ENCODE measurements around the genes ZNHIT1 and UPK3BL1.

- PRO-cap: no peak
These were observed 6.7 kb downstream of the SERPINE1 start for GRCh38 chr7:101133617-101133967.

DNA sequence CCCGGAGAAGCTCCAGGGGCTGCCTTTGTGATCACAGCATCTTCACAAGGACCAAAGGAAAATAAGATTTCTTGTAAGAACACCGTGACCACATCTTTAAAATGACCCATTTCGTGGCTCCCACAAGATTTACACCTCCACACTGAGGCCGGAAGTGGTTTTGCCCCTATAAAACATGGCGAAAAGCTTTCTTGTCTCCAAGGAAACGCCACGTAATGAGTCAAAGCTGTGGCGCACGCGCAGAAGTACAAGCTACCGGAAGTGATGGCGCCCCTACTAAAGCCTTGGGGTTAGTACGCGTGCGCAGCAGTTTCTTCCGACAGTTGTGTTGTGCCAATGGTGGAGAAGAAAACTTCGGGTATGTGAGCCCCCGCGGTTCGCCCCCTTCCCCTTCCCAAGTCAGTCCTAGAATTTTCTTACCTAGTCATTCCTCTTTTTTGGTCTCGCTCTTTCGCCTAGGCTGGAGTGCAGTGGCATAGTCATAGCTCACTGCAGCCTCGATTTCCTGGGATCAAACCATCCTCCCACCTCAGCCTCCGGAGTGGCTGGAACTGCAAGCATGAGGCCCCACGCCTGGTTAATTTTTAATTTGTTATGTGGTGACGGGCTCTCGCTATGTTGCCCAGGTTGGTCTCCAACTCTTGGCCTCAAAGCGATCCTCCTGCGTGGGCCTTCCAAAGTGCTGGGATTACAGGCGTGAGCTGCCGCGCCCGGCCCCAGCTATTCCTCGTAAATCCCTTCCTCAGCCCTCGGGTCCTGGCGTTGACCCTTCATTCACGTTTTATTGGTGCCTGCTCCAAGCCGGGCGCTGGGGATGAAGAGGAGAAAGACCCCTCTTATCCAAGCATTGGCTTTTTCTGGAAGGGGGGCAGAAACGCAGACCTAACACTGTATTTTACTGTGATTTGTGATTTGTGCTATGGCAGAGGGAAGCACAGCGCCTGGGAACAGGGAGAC lies at the start of gene ZNHIT1:
Gene ZNHIT1 (plus strand): TSS at position 306 of the 957 bp plus-strand sequence.
- PRO-cap: bidirectional peak, plus-strand start at position 322 of the sequence, minus-strand start at position 144 of the sequence

DNA sequence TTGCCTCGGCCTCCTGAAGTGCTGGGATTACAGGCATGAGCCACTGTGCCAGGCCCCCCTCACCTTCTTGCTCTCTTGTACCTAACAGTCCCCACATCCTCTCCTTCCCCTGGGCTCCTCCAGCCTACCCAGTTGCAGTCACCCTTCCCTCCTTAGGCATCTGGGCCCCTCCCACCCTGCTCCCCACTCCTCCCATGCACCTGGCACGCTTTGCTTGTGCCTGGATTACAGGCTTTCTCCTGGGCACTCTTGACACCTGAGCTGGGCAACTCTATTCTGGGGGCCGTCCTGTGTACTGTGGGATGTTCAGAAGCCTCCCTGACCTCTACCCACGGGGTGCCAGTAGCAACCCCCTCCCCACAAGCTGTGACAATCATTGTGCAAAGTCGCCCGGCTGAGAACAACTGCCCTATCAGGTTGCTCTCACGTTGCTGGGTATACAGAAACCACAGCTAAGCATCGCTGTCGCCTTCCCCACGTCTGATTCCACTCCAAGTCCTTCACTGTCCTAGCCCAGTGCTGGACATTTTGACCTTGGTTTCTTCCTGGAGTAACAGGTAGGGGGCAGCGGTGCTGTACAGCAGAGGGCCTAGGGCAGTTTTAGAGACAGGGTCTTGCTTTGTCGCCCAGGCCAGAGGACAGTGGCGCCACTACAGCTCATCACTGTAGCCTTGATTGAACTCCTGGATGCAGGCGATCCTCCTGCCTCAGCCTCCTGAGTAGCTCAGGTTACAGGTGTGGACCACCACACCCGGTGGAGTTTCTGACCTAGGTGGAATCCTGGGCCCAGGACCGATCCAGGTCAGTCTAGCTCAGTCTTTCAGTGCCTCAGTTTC lies 2.7 kb downstream of the CLDN15 start:
- PRO-cap: no peak

DNA sequence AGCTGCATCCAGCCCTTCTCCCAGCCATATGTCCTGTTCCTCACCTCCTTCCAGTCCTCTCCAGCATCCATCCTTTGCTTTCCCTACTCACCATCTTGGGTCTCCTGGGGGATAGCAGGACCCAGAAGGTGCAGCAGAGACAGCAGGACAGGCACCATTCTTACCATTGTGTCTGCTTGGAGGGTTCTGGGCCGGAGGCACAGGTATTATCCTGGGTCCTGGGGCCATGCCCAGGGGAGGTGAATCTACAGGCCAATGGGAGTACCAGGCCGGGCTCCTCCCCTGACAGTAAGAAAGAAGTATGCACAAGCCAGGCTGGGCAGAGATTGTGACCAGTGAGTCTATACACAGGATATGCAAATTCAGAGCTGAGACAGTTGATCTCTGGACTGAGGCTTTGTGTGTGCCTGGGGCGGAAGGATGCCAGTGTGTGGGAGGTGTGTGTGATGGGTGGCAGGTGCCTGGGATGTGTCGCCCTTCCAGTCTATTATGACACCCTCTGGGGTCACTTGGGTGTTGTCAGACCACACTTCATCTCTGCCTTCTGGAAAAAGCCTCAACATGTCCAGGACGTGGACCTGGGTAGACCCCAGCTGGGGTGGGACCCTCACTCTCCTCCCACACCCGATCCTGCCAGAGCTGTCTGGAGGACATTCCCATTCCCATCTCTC lies 31.9 kb downstream of the IFT22 start:
- PRO-cap: no peak

- PRO-cap: bidirectional peak, plus-strand start at chr7:101870228, minus-strand start at chr7:101870103; bidirectional peak, plus-strand start at chr7:101870998, minus-strand start at chr7:101870937
These were observed 52.9 kb downstream of the CUX1 start for GRCh38 chr7:101869998-101871060.

DNA sequence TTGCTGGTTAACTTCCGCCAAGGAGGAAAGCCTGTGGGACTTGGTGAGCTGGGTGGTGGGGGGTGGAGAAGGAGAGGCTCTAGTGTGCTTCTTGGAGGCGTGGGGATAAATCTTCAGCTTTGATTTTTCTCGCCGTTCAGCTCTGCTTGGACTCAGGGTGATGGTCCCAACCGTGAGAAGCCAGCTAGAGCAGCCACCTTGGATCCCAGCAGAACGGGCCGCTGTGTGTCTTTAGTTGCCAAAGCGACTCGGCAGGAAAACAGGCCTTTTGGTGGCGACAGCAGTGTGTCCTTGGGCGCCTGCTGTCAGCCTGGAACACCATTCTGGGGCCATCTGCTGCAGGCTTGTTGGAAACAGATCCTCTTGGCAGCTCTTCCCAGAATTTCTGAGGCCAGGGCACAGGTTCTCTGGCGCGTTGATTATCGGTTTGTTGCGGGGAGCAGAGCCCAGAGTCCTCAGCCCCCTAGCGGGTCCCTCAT lies 97.5 kb downstream of the CUX1 start:
- PRO-cap: no peak

GRCh38 chr7:101927625-101928211 lies 110.3 kb downstream of the CUX1 start:
- PRO-cap: no peak

DNA sequence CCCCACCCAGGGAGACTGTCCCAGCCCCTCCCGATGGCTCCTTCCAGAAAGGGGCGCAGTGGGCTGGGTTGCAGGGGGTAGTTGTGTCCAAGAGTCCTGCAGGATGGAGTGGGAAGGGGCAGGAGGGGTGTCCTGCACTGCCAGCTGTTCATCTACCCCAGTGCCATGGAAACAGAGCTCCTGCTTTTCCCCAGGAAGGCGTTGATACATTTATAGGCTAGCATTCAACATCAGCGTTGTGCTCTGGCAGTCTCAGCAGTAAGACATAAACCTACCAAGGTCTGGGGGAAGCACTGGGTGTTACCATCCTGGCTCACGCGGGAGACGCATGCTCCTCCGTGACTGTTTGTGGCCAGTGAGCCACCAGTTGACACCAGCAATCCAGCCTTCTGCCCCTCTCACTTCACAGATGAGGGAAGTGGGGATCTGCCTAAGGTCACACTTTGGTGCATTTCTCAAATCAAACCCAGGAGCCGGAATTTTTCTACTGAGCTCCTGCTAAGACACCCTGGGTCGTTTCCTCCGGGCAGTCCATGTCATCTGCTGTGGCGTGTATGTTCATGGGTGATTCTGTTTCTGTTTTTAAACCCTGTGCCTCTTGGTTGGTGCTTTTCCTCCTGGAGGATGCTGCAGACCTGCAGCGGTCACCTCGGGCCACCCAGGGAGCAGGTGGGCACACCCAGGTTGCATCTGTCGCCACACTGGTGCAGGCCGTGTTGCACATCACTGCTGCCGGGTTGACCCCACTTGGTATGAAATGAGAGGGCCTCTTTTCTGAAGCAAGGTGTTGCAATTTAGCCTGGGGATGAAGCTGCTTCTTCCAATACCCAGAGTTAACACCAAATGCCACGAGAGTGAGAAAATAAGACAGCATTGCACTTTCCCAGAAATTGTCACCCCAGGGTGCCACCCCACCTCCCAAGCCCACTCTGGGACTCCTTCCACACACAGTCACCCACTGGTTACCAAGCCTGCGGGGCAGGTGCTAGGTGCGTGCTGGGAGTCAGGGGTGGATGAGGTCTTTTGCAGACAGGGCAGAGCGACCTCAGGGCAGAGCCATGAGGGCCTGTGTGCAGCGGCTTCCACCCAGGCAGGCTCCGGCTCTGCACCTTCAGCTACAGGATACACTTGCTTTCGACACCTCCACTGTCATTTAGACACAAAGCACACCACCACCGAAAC lies 127.1 kb downstream of the CUX1 start:
- PRO-cap: no peak

GRCh38 chr7:101945744-101946365 lies 128.4 kb downstream of the CUX1 start:
- PRO-cap: no peak

GRCh38 chr7:101947426-101948265 lies 130.2 kb downstream of the CUX1 start:
- PRO-cap: no peak

DNA sequence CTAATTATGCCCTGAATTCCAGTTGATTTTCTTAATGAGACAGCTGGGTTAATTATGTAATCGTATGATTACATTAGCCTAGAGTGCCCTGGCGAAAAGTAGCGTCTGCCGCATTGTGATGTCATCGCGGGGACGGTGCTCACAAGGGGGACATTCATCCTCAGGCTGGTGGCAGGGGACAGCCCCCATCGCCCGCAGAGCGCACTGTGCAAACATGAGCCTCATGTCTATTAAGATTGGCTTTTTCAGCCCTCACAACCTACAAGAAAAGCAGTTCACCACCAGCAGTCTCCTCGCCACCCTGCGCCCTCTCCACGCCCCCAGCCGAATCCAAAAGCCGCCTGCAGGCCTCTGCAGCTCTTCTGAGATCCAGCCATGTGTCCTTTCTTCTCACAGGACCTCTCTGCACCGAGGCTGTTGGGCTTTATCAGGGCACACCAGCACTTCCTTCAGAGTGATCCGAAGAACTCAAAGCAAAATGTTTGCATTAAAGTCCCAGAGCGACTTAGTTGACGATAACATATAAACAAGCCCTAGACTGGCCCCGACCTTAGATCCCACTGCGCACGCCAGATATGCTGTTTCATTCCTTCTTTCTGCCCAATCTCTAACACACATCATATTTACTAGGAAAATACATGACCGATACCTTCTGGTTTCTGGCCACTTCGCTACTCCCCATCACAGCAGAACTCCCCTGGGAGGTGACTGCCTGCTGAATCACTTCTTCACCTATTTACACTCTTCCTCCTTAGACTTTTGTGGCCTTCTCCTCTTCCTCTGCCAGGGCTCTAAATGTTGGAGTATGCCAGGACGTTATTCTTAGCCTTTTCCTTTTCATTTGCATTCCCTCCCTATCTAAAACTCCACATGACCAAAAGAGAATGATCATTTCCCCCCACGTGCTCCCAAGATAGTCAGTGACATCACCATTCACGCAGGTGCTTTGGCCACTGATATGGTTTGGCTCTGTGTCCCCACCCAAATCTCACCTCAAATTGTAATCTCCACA lies 206.0 kb upstream of the SH2B2 start:
- PRO-cap: no peak

GRCh38 chr7:102254501-102255157 lies 32.0 kb upstream of the SH2B2 start:
- PRO-cap: no peak

DNA sequence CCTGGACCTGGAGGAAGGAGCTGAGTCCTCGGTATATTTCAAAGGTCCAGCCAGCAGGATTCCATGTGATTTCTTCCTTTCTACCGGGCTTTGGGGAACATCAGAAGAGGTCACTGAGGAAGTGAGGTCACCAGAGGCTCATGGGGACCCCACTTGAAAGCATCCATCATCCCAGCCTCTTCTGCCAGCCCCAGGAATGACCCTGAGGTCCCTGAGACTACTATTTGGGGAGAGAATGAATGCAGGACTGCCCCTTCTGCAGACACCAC lies 12.9 kb downstream of the SH2B2 start:
- PRO-cap: no peak

GRCh38 chr7:102363336-102364626 lies 7.5 kb upstream of the SPDYE6 start:
- PRO-cap: unidirectional peak, plus-strand start at chr7:102363883; unidirectional peak, plus-strand start at chr7:102363921

GRCh38 chr7:102390053-102390507 lies 6.1 kb upstream of the PRKRIP1 start:
- PRO-cap: no peak

DNA sequence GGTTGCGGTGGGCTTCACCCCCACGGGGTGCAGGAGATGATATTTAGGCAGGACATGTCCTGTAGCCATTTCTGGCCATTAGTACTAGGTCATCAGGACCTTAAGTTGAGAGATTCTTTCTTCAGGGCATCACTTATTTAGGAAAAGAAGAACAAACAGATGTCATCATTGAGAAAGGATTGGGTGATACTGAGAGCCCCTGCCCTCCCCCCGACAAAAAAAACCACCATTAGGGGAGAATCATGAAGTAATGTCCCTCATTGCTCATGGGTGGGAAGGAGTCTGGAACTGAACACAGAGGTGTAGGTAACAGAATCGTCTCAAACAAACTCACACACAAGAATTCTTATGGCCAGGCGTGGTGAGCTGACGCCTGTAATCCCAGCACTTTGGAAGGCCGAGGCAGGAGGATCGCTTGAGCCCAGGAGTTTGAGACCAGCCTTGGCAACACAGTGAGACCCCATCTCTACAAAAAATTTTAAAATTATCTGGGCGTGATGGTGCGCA lies 6.3 kb upstream of the ORAI2 start:
- PRO-cap: no peak

DNA sequence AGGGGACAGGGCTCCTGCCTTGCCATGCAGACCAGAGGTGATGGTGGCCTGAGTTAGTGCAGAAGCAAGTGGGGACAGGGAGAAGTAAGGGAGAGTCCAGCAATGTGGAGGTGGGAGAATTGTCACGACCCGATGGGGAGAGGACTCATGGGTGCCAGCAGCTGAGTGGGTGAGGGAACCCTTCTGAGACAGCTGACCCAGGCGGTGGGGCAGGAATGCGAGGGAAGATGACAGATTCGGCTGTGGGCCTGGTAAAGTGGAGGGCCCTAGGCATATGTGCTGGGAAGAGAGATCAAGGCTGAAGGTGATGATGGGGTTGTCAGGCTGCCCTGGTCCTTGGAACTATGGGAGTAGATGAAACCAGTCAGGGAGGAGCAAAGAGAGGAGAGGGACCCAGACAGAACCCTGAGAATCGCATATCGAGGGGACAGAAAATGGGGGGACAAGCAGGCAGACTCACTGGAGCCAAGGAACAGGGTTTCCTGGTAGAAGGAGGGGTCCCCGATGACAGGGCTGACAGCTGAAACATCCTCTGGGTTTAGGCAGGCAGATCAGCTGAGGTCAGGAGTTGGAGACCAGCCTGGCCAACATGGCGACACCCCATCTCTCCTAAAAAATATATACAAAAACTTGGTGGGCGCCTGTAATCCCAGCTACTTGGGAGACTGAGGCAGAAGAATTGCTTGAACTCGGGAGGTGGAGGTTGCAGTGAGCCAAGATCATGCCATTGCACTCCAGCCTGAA lies 3.7 kb upstream of the ORAI2 start:
- PRO-cap: no peak

- PRO-cap: unidirectional peak, plus-strand start at chr7:102432852; bidirectional peak, plus-strand start at chr7:102432871, minus-strand start at chr7:102432907; bidirectional peak, plus-strand start at chr7:102433180, minus-strand start at chr7:102432963
These were observed 654 bp upstream of the ORAI2 start for GRCh38 chr7:102432568-102433274.

DNA sequence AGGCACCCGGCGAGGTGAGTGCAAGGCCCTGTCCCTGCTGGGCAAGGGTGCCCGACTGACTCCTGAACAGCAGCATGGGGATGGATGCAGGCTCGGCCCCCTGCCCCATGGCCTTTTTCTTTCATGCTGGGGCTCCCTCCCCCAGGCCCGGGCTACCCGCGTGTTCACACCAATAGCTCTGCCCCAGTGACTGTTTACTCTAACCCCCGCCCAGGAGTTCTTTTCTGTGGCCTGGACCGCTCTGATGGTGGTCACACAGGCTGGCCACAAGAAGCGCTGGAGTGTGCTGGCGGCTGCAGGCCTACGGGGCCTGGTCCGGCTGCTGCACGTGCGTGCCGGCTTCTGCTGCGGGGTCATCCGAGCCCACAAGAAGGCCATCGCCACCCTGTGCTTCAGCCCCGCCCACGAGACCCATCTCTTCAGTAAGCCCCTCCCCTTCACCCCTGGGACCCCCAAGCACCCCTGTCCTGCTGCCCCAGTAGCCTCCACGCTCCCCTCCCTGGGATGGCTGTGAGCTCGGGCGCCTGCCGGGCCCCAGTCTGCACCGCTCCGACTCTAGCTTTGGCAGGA lies 3.9 kb downstream of the LRWD1 start:
- PRO-cap: no peak

DNA sequence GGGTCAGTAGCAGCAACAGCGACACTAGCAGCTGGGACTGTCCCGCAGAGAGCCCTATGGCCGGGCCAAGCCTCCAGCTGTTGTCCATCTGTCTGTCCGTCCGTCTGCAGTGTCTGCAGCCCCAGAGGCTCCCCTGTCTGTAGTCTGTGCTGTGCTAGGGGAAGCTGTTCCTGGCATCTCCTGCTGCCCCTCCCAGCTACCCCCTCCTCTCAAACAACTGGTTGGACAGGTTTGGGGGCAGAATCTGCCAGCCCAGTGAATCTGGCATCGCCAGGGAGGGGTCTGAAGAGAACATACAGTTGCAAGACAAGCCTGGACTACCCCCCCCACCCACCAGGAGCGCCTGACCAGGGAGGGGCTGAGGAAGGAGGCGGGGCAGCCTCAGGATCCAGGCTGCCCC lies at the start of gene UPK3BL1:
Gene UPK3BL1 (minus strand): TSS at position 138 of the 400 bp plus-strand sequence.
- PRO-cap: no peak

Data from SUDHL5 (cell line).